ENCODE results near the genes GIMAP2 and KCNH2.

- PRO-cap, 4 experiments: no peak in any of the 4 experiments
- RAMPAGE, long total RNA, 4 experiments: no peak in any of the 4 experiments
Observed at GRCh38 chr7:149603476-149604258, 106.1 kb upstream of the ZNF746 start.

GRCh38 chr7:149764702-149765199 is 8.6 kb downstream of the ZNF467 start:
- PRO-cap, 4 experiments: no peak in any of the 4 experiments
- RAMPAGE, long total RNA, 4 experiments: no peak in any of the 4 experiments

- PRO-cap, 4 experiments: no peak in any of the 4 experiments
- RAMPAGE, long total RNA, 4 experiments: no peak in any of the 4 experiments
Observed at GRCh38 chr7:149790084-149790645, 16.8 kb upstream of the ZNF467 start.

DNA sequence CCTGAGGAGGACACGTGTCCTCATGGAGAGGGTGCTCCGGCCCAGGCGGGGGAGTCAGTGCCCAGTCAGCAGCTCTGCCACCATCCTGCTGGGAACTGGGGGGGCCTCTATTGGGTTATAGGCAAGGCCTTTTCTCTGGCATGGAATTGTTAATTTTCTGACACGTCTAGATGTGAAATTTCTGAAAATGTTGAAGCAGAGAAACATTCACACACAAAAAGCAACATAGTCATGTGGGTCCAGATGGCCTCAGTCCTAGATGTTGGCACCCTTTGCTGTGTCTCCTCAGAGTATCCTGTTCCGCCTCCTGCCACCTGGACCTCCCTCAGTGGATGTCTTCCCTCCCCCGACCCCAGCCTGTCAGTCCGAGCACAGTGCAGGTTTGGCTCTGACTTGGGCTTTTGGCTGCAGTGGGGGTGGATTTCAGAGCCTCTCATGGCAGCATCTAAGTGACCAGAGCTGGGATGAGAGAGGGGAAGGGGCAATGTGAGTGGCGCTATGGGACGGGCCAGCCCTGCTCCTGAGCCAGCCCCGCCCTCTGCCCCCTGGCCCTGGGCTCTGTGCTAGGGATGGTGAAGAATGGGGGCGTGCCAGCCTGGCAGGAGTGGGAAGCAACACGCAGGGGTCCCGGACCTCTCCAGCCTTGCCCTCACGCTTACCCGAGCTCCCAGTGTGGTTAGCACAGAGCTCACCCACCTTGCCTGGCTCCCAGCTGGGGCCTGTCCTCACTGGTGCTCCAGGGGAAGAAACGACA is 6.1 kb downstream of the ATP6V0E2 start:
- PRO-cap, 4 experiments: no peak in any of the 4 experiments
- RAMPAGE, long total RNA, 4 experiments: no peak in any of the 4 experiments

GRCh38 chr7:149882684-149883239 is 9.0 kb downstream of the ATP6V0E2 start:
- PRO-cap, 4 experiments: no peak in any of the 4 experiments
- RAMPAGE, long total RNA, 4 experiments: no peak in any of the 4 experiments

- PRO-cap, 4 experiments: no peak in any of the 4 experiments
- RAMPAGE, long total RNA, 4 experiments: no peak in any of the 4 experiments
Observed at GRCh38 chr7:150053054-150053341, 179.2 kb downstream of the ATP6V0E2 start.

GRCh38 chr7:150277434-150278217 is 45.5 kb upstream of the LRRC61 start:
- PRO-cap, 4 experiments: no peak in any of the 4 experiments
- RAMPAGE, long total RNA, 4 experiments: no peak in any of the 4 experiments

- PRO-cap, 4 experiments: no peak in any of the 4 experiments
- RAMPAGE, long total RNA, 4 experiments: no peak in any of the 4 experiments
Observed at GRCh38 chr7:150312845-150313647, 10.1 kb upstream of the LRRC61 start.

GRCh38 chr7:150355032-150355782 is 13.4 kb upstream of the REPIN1 start:
- PRO-cap, 4 experiments: no peak in any of the 4 experiments
- RAMPAGE, long total RNA, 4 experiments: no peak in any of the 4 experiments

DNA sequence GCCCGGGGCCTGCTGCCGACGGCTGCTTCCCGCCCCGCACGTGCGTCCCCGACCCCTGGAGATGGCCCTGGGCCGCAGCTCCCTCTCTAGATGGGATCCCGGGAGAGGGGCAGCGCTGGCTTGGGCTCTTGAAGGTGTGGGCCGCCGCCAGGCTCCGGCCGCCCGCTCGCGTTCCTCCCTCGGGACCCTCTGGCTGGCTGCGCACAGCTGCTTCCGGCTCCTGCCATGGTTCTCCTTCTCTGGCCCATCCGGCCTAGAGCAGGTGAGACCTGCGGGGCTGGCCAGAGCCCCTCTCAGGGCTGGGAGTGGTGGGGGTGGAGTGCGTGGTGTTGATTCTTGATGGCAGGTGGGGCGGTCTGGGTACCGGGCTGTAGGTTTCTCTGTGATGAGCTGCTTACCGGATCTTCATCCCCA is 2.8 kb downstream of the ENSG00000284691 start:
- PRO-cap, 4 experiments: peak in 1 of 4 experiments; most common plus-strand start position 166 of the sequence (in 1); most common minus-strand start position 191 of the sequence (in 1)
- RAMPAGE, long total RNA, 4 experiments: no peak in any of the 4 experiments

DNA sequence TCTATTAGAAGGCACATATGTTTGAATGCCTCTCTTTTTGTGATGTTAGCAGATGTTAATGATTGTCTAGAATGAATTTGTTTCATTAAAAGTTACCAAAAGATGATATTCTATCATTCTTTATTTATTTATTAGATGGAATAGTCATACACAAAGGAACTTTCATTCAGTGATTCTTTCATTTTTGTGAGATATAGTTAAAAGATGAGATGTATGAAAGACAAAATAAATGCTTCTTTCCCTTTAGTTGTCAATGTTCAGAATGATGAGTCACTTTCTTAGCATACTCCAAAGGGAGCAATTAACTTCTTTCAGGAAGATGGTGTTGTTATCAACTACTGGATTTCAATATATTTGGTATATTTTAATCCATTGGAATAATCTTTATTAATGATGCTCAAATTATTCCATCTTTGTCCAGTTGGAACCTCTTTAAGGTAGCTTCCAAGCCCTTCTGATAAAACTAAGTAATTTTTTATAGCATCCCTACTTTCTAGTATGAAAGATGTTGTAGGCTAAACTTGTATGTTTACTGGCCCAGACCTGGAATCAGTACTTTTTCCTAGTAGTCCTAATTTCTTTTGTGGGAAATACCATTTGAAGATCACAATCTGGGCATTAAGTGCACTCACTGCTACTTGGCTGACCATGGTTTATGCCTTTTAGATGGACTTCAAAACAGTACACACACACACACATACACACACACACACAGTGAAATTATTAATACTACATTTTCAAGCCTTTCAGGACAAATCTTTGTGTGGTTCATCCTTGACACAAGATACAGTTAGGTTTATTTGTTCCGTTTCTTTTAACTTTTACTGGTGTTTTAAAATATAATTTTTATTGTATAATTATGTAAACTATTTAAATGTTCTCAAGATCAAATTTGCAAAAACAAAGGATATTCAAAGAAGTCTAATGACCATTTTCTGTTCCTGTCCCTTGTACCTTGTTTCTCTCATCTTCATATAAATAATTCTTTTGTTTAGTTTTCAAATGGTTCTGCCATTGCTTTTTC is 2.5 kb downstream of the GIMAP7 start:
- PRO-cap, 4 experiments: peak in 2 of 4 experiments; most common plus-strand start position 665 of the sequence (in 1); most common minus-strand start position 551 of the sequence (in 1)
- RAMPAGE, long total RNA, 4 experiments: no peak in any of the 4 experiments

- PRO-cap, 4 experiments: peak in 4 of 4 experiments; most common plus-strand start chr7:150587128 (in 3)
- RAMPAGE, long total RNA, 4 experiments: no peak in any of the 4 experiments
Observed at GRCh38 chr7:150586986-150587447, 19.8 kb downstream of the GIMAP4 start.

DNA sequence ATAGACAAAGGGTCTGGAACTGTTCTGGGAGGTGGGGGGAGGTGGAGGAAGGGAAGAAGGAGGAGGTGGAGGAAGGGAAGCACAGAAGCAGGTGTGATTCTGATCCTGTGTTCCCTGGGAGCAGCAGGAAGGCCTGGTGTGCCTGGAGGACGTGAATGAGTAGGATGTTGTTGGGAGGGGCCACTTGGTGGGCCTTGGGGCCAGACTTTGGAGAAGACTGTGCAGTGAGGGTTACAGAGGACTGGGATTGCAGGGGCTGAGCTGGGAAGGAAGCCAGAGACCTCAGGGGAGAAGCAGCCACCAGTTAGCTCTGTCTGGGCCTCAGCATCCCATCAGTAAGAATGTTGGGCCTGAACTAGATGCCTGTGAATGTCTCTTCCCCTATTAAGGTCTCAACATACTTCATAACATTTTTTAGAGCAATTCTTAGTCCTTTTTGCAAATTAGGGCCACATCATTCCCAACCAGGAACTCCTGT is 1.7 kb downstream of the GIMAP6 start:
- PRO-cap, 4 experiments: peak in 4 of 4 experiments; most common plus-strand start position 236 of the sequence (in 2); most common minus-strand start position 118 of the sequence (in 1)
- RAMPAGE, long total RNA, 4 experiments: no peak in any of the 4 experiments

DNA sequence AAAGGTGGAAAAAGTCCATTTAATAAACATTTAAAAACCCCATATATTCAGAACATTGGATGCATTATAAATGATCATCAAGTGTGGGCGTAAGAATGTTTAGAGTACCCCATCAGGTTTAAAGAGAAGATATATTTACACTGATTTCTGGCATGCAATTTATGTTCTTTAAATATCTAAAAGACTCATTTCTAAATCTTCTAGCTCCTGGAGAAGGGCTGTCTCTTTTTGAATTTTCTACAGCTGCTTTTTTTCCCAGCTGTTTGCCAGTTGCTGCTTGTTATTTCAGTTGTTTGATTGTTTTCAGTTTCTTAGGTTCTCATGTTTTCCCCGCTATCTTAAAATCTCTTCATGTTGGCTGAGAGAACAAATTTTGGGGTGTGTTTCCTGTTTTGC is 8.9 kb upstream of the GIMAP2 start:
- PRO-cap, 4 experiments: no peak in any of the 4 experiments
- RAMPAGE, long total RNA, 4 experiments: no peak in any of the 4 experiments

- PRO-cap, 4 experiments: peak in 4 of 4 experiments; most common plus-strand start chr7:150685706 (in 2); most common minus-strand start chr7:150685650 (in 3)
- RAMPAGE, long total RNA, 4 experiments: start-site peak on the plus strand in 4 of 4 experiments, at chr7:150685696-150685736 at its widest, 24 to 224 reads per replicate
Observed at GRCh38 chr7:150685434-150685996, at the start of gene GIMAP2. TSS of gene GIMAP2 (plus strand) at chr7:150685706.

DNA sequence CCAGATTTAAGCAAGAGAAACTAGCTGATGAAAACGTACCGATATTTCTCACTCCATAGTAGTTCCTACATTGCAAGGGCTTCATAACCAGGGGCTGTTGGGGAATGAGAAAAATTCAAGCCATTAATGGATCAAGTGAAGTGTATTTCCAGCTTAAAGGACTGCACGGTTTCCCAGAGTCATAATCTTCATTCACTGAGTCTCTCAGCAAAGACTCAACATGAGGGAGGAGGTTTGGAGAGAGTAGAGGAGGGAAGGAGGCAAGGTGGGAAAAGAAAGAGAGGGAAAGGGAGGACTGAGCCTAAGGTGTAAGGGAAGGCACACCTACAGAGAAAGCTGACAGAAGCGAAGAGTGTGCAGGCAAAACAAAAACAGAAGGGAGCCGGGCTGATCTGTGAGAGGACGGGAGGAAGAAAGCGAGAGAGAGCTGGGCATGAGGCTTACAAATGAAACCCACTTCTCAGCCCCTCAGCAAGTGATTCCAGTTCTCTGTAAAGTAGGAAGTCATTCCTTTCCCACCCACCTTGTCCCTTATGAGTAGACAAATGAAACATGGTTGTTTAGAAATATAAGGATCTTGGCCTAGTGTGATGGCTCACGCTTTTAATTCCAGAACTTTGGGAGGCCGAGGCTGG is 694 bp downstream of the GIMAP2 start:
- PRO-cap, 4 experiments: peak in 3 of 4 experiments; most common plus-strand start position 397 of the sequence (in 2); most common minus-strand start position 448 of the sequence (in 2)
- RAMPAGE, long total RNA, 4 experiments: no peak in any of the 4 experiments

DNA sequence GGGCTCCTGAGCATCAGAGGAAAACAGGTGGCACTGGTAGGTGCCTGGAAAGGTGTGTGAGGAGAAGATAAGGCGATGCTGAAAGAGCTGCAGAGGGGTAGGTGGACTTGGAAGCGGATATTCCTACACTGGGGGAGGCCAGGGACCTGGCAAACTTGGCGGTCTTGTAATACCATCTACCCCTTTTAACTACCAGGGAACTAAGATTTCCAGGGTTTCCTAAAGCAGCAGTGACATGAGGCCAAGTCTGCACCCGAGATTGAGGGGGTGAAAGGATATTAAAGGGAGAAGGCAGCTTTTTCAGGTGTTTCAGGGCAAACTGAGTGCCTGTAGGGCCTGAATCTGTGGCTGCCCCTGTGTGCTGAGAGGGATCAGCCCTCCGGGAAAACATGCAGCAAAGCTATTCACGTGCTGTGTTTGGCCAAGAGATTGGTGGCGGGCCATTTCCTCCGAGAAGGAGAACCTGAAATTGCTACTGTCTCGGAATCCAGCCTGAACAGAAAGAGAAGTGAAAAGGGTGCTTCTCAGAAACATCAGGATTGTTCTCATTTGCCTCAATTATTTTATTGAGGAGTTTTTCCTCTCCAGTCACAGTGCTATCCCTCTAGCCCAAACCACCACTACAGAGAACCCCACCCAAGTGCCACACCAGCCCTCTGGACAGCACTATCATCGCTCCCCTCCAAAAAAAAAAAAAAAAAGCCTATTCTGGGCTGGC is 15.9 kb downstream of the GIMAP5 start:
- PRO-cap, 4 experiments: peak in 1 of 4 experiments; most common plus-strand start position 503 of the sequence (in 1)
- RAMPAGE, long total RNA, 4 experiments: no peak in any of the 4 experiments

- PRO-cap, 4 experiments: no peak in any of the 4 experiments
- RAMPAGE, long total RNA, 4 experiments: no peak in any of the 4 experiments
Observed at GRCh38 chr7:150807806-150808611, 7.4 kb downstream of the TMEM176A start.

- PRO-cap, 4 experiments: no peak in any of the 4 experiments
- RAMPAGE, long total RNA, 4 experiments: no peak in any of the 4 experiments
Observed at GRCh38 chr7:150901104-150901796, 48.9 kb downstream of the AOC1 start.

GRCh38 chr7:150978078-150978609 is at the start of gene KCNH2:
TSS of gene KCNH2 (minus strand) at chr7:150978321.
- PRO-cap, 4 experiments: no peak in any of the 4 experiments
- RAMPAGE, long total RNA, 4 experiments: no peak in any of the 4 experiments